ENCODE measurements around the gene ZC3H15.

DNA sequence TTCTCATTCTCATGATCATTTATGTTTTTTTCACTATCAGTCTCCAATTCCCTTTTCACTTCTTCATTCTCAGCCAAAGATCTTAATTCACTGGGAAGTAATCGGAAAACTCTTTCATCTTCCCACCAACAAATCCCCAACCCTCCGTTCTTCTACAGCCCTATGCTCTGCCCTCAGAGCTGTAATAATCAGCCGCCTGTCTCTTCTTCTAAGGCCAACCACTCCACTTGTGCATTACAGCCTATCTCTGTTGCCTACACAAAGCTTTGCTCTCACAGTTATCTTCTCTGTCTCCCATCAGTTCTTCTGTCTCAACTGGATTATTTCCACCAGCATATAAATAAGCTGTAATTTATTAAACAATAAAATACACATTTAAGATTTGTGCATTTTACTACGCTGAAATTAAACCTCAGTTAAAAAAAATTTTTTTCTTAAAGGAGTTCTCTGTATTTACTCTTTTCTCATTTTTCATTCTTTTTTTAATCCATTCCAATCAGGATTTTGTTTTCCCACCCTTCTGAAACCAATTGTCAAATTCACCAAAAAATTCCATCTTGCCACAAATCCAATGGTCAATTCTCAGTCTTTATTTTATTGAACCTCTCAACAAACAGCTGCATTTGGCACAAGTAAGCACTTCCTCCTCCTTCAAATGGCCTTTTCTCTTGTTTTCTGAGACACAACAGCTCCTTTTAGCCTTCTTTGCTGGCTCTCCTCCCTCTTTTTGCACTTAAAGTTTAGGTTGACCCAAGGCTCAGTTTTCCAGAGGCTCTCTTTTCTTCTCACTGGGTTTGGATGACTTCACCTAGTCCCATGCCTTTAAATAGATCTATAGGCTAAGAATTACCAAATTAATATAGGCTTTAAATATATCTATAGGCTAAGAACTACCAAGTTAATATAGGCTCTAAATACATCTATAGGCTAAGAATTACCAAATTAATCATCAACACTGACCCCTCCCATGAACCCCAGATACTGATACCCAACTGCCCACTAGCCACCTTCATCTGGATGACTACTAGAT is 76.1 kb upstream of the CCDC141 start:
- PRO-cap, 7 experiments: no peak in any of the 7 experiments
- RAMPAGE, long total RNA, 2 experiments: no peak in any of the 2 experiments

DNA sequence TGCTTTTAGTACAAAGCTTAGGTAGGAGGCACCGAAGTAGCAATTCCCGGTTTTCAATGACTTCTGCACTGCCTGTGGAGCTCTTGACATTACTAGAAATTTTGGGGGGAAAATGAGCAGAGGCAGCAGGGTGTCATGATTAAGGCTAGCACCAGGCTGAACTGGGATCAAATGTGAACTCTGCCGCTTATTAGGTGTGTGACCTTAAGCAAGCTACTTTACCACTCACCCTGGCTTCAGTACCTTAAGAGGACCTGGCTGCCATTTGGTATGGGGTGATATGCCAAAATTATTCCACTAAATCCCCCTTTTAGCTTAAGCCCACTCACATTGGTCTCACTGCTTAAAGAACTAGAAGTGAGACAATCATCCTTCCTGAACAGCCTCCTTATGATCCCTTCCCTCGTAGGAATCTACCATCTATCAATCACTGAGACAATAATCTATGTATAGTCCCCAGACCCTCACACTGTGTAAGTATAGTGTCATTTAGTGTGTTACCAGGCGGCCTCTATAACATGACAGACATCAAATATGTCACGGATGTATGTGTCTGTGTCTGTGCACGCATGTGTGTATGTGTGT is 36.9 kb downstream of the SESTD1 start:
- PRO-cap, 7 experiments: no peak in any of the 7 experiments
- RAMPAGE, long total RNA, 2 experiments: no peak in any of the 2 experiments

DNA sequence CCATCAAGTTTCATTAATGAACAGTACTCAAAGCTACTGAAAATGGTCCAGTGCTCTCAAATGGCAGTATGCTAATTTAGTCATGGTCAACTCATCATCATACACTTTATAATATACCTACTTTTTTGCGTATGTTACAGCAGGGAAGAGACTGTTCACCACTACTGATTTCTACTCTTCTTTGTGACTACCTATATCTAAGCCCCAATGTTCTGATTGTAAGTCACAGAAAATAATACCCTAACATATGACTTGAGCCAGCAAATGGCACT is 267.2 kb downstream of the ZNF385B start:
- PRO-cap, 7 experiments: no peak in any of the 7 experiments
- RAMPAGE, long total RNA, 2 experiments: no peak in any of the 2 experiments

- PRO-cap, 7 experiments: no peak in any of the 7 experiments
- RAMPAGE, long total RNA, 2 experiments: no peak in any of the 2 experiments
Measured at GRCh38 chr2:179945080-179945909, 61.8 kb downstream of the CWC22 start.

DNA sequence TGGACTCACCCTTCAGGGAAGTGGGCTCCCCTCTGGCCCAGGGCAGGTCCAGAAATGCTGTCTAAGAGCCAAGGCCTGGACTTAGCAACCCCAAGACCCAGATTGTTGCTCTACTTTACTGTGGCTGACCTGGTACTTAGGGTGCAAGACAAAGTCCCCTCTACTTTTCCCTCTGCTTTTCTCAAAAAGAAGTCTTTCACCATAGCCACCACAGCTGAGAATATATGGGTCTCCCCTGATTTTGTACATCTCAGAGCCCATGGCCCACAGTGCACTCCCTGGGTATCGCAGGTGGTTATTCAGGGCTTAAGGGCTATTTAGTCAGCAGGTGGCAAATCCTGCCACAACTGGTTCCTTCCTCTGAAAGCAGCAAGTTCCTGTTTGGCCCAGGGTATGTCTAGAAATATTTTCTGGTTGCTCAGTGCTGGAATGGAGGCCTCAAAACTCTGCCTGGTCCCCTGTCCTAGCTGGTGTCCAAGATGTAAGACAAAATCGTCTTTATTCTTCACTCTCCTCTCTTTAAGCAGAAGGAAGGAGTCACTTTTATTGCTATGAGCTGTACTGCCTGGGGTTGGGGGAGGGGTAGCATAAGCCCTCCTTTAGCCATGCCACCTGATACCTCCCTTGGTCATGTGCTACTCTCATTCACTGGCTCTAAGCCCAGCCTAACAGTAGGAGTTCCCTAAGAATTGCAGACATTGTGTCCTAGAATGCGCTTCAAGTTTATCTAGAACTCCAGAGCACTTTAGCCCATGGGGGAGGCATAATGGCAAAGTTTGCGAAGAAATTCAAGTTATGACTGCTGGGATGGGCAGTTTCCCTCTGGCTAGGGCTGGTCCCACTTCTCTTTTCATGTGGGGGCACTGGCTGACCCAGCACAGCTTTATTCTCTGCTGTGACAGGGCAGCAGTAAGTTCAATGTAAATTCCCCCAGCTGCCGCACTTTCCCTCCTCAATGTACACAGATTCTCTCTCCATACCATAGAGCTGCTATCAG is 26.9 kb upstream of the CWC22 start:
- PRO-cap, 7 experiments: no peak in any of the 7 experiments
- RAMPAGE, long total RNA, 2 experiments: no peak in any of the 2 experiments

DNA sequence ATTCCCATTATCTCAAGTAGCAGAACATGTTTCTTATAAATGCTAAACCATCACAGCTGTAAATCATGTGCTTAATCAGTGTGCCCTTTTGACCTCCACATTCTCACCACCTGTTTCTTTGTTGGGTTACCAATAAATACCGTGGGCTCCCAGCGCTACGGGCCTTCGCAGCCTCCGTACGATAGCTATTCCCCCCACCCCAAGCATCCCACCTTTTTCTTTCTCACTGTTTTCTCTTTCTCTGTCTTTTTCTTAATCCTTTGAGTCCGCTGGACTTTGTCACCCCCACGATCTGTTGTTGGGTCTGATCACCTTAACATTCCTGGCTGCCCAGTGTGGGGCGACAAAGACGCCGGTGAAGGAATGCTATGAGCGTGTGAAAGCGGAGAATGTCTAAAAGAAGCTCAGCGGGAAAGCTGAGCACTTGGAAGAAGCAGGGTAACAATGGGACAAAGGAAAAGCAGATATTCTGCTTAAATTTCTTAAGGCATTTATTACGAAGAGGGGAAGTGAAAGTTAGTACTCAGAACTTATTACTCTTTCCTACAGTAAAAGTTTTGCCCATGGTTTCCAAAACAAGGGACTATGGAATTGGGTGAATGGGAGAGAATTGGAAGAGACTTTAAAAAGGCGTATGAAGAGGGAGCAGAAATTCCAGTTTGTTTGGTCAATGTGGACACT is 49.7 kb upstream of the CWC22 start:
- PRO-cap, 7 experiments: no peak in any of the 7 experiments
- RAMPAGE, long total RNA, 2 experiments: no peak in any of the 2 experiments

- PRO-cap, 7 experiments: no peak in any of the 7 experiments
- RAMPAGE, long total RNA, 2 experiments: no peak in any of the 2 experiments
Measured at GRCh38 chr2:180981655-180982433, 1.4 kb downstream of the UBE2E3 start.

GRCh38 chr2:181461996-181462465 is 4.8 kb downstream of the ITGA4 start:
- PRO-cap, 7 experiments: no peak in any of the 7 experiments
- RAMPAGE, long total RNA, 2 experiments: no peak in any of the 2 experiments

DNA sequence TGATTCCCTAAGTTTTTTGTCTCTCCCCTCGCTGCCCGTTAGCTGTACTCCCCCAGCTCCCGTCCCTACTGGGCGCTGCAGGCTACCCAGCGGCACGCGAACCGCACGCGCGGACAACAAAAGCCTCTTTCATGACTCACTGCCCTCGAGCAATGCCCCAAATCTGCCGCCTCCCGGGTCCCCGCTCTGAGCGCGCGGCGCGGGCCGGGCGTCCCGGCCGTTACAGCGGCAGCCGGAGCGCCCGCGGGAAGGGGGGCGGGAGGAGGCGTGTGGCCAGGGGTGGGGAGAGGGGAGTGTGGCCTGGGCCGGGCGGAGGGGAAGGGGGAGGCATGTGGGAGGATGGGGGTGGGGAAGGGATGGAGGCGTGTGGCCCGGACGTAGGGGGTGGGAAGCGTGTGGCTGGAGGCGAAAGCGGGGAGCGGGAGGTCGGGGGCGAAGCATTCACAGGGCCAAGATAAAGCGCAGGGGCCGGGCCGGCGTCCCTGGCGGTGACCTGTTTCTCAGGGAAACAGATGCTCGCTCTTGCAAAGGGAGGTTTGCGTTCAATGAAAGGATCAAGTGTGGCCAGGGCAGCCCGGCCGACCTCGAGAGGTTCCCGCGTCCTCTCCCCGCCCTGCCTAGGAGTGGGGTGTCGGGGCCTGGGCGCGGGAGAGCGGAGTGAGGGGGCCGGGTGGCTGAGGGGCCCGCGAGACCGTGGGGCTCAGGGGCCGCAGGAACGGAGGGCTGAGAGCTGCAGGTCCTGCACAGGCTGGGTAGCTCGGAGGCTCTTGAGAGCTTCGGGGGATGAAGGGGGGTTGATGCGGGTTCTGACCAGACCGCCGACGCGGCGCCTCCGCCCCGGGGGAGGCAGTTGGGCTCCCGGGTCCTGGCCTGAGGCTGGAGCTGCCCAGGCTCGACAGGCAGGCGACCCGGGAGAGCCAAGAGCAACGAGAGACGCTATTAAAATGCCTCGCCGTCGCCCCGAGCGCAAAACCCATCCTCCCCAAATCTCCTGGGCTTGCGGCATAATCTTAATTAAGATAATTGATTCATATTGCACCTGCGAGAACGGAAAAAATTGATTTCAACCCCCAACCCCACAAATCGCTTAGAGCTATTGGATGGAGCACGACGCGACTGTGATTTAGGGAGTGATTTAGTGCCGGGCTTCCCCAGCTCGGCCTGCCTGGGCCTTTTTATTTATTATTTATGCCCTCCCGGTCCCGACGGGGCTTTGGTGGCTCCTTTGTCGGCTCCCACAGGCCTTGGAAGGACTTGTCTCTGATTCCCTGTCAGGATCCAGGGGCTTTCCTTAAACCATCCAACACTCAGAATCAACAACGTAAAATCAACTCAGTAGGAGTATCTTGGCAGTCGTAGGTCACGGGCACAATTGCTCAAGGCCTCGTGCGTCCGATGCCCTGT is 3.7 kb upstream of the NEUROD1 start:
- PRO-cap, 7 experiments: no peak in any of the 7 experiments
- RAMPAGE, long total RNA, 2 experiments: no peak in any of the 2 experiments

- PRO-cap, 7 experiments: no peak in any of the 7 experiments
- RAMPAGE, long total RNA, 2 experiments: no peak in any of the 2 experiments
Measured at GRCh38 chr2:181810670-181811740, 80.5 kb upstream of the ITPRID2 start.

- PRO-cap, 7 experiments: no peak in any of the 7 experiments
- RAMPAGE, long total RNA, 2 experiments: start-site peak on the minus strand in 1 of 2 experiments, at chr2:182522731-182522740 at its widest, 19 reads per replicate
Measured at GRCh38 chr2:182522126-182522990, 95.5 kb upstream of the PDE1A start.

GRCh38 chr2:182584249-182584534 is 131.9 kb upstream of the DNAJC10 start:
- PRO-cap, 7 experiments: no peak in any of the 7 experiments
- RAMPAGE, long total RNA, 2 experiments: no peak in any of the 2 experiments

GRCh38 chr2:182913658-182914174 is 47.3 kb upstream of the FRZB start:
- PRO-cap, 7 experiments: no peak in any of the 7 experiments
- RAMPAGE, long total RNA, 2 experiments: no peak in any of the 2 experiments

DNA sequence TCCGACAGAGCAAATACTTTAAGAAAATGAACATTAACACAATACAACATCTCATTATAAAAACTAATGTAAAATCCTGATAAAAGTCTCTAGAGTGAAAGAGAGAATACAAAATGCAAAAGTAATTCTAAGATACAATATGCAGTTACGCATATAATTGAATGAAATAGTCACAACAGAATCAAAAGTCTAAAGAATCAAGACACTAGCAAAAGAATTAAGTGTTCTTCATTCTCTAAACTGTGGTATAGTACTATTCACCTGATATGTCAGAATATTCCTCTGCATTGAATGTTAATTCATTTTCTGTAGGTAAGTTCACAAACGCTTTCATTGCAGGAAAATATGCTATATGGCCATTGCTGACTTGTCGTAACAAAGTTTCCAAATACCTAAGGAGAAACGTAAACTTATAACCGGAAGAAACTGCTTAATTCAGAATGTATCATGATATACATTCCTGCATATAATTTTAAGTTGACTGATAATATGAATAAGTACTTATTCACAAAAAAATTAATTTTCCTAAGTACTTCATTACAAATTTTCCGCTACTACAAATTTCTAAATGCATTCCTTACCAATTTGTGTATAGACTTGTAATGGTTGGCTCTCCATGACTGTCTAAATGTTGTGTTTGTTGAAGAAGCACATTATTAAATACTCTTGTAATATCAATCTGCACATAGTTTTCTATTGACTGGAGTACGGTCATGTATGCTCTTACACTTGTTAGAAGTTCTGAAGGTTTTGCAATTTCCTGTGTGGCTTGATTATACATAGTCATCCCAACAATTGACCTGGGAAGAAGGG is 85.5 kb downstream of the NCKAP1 start:
- PRO-cap, 7 experiments: no peak in any of the 7 experiments
- RAMPAGE, long total RNA, 2 experiments: no peak in any of the 2 experiments

DNA sequence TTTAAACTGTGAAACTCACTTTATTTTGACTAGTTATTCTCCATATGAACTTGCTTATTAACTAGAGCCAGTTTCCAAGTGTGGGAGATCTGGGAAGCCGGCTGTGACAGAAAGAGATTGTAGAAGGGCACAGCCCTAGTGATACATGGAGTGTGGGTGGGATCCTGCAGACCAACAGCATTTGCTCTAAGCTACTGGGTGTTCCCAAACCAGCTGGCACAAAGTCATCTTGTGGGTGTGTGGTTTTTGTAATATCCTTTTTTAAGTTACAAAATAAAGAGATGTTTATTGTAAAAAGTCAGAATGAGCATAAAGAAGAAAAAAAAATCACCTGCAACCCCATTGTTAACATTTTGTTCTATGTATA is 3.4 kb downstream of the DUSP19 start:
- PRO-cap, 7 experiments: peak in 3 of 7 experiments; most common minus-strand start position 113 of the sequence (in 2)
- RAMPAGE, long total RNA, 2 experiments: no peak in any of the 2 experiments

GRCh38 chr2:183253022-183253221 is 128.7 kb downstream of the NUP35 start:
- PRO-cap, 7 experiments: peak in 1 of 7 experiments; most common plus-strand start chr2:183253095 (in 1)
- RAMPAGE, long total RNA, 2 experiments: no peak in any of the 2 experiments

DNA sequence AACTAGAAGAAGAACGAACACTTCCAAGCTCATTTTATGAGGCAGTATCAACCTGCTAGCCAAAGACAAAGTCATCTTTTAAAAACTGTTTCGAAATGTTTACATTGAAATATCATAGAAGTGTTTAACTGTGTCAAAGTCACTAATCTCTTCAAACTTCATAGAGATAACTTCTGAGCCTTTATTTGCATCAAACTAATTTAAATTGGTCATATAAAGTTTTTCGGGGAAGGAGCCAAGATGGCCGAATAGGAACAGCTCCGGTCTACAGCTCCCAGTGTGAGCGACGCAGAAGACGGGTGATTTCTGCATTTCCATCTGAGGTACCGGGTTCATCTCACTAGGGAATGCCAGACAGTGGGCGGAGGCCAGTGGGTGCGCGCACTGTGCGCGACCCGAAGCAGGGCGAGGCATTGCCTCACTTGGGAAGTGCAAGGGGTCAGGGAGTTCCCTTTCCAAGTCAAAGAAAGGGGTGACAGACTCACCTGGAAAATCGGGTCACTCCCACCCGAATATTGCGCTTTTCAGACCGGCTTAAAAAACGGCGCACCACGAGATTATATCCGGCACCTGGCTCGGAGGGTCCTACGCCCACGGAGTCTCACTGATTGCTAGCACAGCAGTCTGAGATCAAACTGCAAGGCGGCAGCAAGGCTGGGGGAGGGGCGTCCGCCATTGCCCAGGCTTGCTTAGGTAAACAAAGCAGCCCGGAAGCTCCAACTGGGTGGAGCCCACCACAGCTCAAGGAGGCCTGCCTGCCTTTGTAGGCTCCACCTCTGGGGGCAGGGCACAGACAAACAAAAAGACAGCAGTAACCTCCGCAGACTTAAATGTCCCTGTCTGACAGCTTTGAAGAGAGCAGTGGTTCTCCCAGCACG is 126.0 kb downstream of the FSIP2 start:
- PRO-cap, 7 experiments: no peak in any of the 7 experiments
- RAMPAGE, long total RNA, 2 experiments: no peak in any of the 2 experiments

DNA sequence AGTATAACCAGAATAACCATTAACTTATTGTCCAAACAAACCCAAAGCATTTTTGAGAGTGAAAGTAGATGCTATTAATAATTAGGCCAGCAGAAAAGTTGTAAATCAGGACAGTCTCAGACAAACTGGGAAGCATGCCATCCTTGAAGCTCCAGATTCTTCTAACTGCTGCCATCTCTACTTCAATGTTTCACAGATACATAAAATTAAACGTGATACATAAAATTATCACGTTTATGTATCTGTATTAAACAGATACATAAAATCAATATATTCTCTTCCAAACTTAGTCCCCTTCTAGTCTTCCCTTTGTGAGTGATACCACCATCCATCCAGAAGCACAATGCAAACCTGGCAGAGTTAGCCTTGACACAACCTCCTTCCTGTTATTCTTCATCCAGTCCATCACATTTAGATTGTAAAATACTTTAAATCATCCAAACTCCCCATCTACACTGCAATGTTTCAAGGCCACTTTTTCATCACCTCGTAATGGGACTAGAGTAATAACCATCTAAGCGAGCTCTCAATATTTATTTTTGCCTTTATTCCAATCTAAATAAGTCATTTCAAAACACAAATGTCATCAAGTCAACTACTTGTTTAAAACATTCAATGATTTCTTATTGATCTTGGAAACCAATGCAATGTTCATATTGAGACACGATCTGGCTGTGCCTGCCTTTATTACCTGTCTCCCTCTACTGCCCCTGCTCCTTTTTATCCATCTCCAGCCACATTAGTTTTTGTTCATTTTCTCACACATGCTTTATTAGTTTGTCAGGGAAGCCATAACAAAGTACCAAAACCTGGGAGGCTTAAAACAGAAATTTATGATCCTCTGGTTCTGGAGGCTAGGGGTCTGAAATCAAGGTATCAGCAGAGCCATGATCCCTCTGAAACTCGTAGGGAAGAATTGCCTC is 306.3 kb upstream of the ZC3H15 start:
- PRO-cap, 7 experiments: no peak in any of the 7 experiments
- RAMPAGE, long total RNA, 2 experiments: no peak in any of the 2 experiments

GRCh38 chr2:186485667-186486409 is at the start of gene ZC3H15:
TSS of gene ZC3H15 (plus strand) at chr2:186486260.
- PRO-cap, 7 experiments: peak in 7 of 7 experiments; most common plus-strand start chr2:186486267 (in 4); most common minus-strand start chr2:186486143 (in 7)
- RAMPAGE, long total RNA, 2 experiments: start-site peak on the plus strand in 2 of 2 experiments, at chr2:186486219-186486334 at its widest, 2,178 to 3,893 reads per replicate; start-site peak on the minus strand in 2 of 2 experiments, at chr2:186485995-186486151 at its widest, 403 to 572 reads per replicate

- PRO-cap, 7 experiments: peak in 6 of 7 experiments; most common plus-strand start chr2:186589224 (in 3)
- RAMPAGE, long total RNA, 2 experiments: no peak in any of the 2 experiments
Measured at GRCh38 chr2:186589123-186589584, 702 bp upstream of the ITGAV start.